ENCODE data around the gene GTDC1.

DNA sequence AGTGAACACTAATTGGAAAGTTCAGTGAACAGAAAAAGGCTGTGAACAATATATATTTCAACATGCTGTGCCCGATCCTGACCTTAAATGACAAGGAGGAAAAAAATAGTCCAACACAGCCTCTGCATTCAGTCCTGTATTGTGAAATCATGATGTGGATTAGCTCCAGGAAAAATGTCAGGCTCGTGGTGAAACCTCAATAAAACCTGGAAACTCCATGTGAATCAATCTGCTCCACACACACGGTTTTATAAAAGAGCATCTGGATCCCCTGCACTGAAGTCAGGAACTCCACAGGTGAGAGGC, 145.4 kb upstream of the SPOPL start:
- PRO-cap, result no peak
- RAMPAGE, long total RNA, 4 experiments, result no peak in any of the 4 experiments

DNA sequence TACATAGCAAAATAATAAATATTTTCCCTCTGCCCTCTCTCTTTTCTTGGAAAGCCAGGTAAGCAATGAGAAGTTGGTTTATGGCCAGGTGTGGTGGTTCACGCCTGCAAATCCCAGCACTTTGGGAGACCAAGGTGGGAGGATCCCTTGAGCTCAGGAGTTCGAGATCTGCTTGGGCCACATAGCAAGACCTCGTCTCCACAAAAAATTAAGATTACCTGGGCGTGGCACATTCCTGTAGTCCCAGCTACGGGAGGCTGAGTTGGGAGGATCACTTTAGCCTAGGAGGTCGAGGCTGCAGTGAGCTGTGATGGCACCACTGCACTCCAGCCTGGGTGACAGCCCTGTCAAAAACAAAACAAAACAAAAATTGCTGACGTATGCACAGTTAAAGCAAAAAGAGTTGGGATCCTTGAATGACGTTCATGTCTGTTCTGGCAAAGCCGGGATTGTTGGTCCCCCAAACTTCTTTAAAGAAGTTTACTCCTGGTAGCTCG, 985 bp upstream of the SPOPL start:
- PRO-cap, result no peak
- RAMPAGE, long total RNA, 4 experiments, result no peak in any of the 4 experiments

- PRO-cap, result no peak
- RAMPAGE, long total RNA, 4 experiments, result no peak in any of the 4 experiments
Observed at GRCh38 chr2:138501034-138501330, 588 bp upstream of the SPOPL start.

- PRO-cap, result no peak
- RAMPAGE, long total RNA, 4 experiments, result no peak in any of the 4 experiments
Observed at GRCh38 chr2:138504464-138505197, 3.1 kb downstream of the SPOPL start.

DNA sequence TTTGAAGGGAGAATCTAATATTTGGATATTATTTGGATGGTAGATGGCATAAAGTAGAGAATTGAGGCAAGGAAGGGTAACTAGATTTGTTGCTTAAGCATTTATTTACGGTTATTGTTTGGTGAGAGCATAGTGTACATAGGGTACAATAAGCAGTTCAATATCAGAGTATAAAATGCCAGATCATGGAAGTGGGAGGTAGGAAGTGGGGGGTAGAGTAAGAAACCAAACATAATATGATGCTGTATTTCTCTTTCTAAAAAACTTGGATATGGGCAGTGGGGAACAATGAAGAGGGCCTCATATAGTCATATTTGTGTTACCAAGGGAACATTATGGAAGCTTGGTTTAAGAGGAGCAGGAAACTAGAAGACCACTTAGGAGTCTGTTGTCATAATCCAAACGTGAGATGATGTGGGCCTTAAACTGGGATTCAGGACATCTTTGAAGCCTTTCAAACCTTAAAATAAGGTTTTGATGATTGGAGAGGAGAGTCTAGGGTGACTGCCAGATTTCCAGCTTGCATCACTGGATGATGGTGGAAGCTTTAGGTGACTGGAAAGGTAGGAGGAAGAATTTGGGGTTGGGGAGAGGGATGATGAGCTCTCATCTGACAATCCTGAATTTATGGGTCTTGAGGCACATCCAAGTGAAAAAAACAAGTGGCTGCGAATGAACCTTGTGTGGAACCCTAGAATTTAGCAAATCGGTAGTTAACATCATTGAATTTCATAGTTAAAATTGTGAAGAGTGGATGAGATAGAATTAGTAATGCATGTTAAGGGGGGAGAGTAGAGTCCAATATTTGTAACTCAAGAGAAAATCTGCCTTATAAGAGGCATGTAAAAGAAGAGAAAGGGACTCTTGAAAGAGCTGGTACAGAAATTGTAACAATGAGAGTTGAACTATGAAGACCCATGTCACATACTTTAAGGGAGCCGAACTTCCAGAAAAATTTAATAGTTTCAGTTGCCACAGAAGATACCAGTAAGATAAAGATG, 66.5 kb downstream of the SPOPL start:
- PRO-cap, result no peak
- RAMPAGE, long total RNA, 4 experiments, result no peak in any of the 4 experiments

GRCh38 chr2:138833475-138833709, 53.2 kb upstream of the NXPH2 start:
- PRO-cap, result no peak
- RAMPAGE, long total RNA, 4 experiments, result no peak in any of the 4 experiments

DNA sequence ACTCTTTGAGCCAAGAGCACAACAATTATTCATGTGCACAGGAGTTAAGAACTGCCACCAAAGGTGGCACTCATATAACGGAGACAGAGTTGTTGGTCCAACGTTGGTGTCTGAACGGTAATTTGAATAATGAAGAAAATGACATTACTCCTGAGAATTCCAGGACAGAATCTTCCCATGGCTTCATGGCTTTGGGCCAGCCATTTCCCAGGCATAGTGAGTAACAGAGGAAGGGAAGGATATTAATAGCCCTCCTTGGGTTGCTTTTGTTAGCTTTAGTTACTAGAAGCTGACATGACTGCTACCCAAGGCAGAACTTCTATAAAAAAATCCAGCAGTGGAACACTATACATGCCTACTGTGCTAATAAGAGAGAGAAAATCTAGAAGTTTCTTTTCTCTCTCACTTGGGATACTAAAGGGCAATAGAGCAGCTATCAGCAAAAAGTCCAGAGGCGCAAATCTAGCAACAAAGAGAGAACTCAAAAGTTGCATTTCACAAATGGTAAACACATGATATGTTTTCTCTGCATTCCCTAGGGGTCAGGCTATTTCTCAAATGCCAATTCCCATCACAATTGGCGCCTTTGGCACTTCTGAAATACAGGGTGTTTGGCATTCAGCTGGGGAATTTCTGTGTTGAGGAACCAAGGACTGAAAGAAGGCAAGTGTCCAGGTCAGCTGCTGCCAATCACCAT, 160.9 kb upstream of the KYNU start:
- PRO-cap, result no peak
- RAMPAGE, long total RNA, 4 experiments, result no peak in any of the 4 experiments

GRCh38 chr2:142879479-142879934, 2.0 kb downstream of the KYNU start:
- PRO-cap, result no peak
- RAMPAGE, long total RNA, 4 experiments, result no peak in any of the 4 experiments

DNA sequence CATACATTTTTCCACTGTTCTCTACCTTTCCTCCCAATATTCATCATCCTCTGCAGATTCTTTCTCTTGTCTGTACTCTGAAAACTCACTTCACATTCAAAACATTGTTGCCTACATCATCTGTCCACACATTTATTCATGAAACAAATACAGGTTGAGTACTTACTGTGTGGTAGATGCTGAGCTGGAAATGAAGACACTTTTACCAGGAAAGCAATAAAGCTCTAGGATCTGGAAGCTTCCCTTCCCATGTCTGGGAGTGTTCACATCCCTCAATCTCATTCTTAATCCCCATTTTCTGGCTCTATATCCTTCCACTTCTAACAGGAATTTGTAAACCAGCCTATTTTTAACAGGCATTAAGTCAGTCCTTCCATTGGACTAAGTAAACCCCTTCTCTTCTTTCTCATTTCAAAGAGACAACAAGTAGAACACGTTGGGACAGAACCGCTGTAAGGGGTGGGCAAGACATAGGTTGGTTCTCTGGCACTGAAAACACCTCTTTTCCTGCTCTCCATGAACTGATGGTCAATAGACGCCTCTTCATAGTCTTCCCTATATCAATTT, 589.5 kb downstream of the ARHGAP15 start:
- PRO-cap, result no peak
- RAMPAGE, long total RNA, 4 experiments, result no peak in any of the 4 experiments

DNA sequence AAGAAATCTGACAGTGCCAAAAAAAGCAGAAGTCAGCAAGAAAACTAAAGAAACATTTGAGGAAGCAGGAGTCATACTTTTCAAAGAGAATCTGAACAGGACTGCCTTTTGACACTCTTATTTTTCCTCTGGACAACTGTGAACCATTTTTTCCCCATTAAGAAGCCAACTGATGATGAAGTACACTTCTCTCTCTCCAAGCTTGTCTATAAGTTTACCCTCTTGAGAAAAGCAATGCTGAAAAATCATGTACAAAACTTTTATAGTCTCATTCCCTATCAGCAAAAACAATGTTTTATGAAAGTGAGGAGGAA, 188.5 kb downstream of the GTDC1 start:
- PRO-cap, result no peak
- RAMPAGE, long total RNA, 4 experiments, result no peak in any of the 4 experiments

DNA sequence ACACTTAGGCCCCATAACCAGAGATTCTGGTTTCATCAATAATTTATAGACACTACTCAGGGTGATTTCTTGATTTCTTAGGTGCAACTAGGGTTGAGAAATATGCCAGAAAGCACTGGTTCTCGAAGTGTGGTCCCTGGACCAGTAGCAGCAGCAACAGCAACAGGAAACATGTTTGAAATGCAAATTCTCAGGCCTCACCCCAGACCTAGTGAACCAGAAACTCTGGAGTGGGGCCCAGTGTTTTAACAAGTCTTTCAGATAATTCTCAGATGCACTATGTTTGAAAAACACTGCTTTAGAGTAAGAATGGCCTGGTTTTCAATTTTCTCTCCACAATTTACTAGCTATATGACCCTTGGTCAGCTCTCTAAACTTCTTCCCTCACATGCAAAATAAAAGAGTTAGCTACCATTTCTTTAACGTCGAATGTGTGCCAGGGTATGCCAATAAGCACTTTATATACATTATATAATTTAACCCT, 91.3 kb downstream of the GTDC1 start:
- PRO-cap, result no peak
- RAMPAGE, long total RNA, 4 experiments, result no peak in any of the 4 experiments

GRCh38 chr2:144331653-144332847, at the start of gene GTDC1:
TSS of gene GTDC1 (minus strand) at chr2:144332512.
- PRO-cap, result bidirectional peak, plus-strand start at chr2:144332304, minus-strand start at chr2:144332210; bidirectional peak, plus-strand start at chr2:144332677, minus-strand start at chr2:144332436
- RAMPAGE, long total RNA, 4 experiments, result start-site peak on the minus strand in 2 of 4 experiments, at chr2:144332459-144332544 at its widest, 38 to 62 reads per replicate

DNA sequence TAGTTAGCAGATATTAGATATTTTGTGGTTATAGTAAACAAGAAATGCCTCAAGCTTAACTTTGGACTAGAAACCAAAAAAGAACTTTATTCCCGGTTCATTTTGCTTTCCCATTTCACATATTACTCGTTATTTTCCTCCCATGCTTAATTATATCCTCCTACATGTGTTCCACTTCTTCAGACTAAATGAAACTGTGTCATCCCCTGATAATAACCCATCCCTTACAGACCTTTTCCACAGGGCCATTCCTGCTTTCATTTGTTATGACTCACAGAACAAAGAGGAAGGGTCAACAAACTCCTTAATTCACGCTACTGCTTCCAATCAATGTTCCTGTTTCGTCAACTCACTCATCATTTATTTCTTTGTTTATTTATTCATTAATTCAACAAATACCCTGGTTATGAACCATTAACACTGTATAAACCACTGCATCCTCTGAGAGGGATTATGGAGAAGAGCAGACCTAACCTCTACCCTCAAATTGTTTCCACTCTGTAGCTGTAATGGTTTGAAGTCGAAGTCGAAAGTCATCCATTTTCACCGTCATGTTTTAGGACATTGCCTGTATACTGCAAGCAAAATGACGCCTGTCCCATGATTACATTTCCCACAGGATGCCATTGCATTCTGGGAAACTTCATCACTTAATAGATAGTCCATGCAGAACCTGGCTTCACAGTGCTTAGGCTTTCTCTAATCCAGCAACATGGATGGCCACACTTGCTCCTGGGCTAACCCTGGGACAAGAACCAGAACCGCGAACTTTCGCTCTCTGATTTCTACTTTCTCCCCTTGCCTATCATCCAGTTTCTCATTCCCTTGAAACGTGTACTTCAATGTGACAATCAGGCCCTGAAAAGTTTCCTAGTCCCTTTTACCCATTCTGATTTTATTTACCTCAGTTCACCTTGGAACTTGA, 83.3 kb upstream of the GTDC1 start:
- PRO-cap, result no peak
- RAMPAGE, long total RNA, 4 experiments, result start-site peak on the minus strand in 1 of 4 experiments, centred at position 477 of the sequence, 6 reads per replicate

DNA sequence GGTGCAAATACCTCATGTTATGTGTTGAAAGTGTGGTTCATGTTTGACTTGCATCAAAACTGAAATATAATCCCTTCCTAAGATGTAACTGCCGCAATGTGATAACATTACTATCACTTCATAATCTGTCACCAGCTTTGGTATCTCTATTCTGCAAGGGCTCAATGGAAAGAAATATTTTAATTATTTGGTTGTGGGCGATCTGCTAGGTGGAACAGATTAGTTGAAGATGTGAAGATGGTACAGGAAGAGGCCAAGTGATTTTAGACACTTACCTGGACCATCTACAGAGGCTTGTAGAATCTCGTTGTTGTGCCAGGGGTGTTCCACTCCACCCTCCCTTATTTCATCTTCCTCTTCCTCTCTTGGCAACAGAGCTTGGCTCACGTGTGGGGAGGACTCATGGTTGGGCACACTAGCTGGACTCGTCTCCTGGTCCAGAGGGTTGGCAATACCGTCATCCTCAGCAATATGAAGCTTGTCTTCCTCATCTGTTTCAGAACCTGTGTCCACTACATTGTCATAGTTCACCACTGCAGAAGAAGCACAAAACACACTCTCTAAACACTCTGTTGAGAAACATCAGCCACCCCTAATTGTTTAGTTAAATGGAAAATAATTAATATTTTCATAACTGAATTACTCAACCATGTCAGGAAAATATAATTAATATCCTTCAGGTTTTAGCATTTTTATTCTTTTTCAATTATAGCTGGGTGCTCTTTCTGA, 90.3 kb downstream of the ZEB2 start:
- PRO-cap, result no peak
- RAMPAGE, long total RNA, 4 experiments, result no peak in any of the 4 experiments

GRCh38 chr2:144430613-144432027, 88.8 kb downstream of the ZEB2 start:
- PRO-cap, result unidirectional peak, minus-strand start at chr2:144431017
- RAMPAGE, long total RNA, 4 experiments, result no peak in any of the 4 experiments

GRCh38 chr2:144435732-144436381, 84.1 kb downstream of the ZEB2 start:
- PRO-cap, result no peak
- RAMPAGE, long total RNA, 4 experiments, result no peak in any of the 4 experiments

DNA sequence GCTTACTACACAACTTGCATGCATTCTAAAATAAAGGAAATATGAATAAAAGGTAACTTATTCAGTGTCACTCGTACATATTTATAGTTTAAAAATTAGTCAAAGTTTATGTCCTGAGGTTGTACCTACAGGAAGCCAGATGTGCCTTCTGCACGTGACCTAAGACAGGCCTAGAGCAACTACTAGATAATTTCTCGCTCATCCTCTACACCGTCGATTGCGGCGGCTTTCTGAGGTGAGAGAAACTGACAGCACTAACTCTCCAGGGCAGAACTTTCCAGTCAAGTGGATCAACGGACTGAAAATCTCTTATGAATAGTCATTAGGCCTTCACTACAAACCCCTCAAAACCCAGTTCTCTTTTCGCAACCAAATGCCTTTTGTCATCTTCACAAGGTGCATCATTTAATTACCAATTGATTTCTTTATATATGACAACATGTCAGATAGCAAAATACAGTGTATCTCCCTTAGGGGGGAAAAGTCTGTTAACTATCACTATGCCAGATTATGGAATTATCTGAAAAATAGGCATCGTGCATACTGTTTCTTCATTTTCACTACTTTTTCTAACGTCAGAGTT, 54.1 kb downstream of the ZEB2 start:
- PRO-cap, result no peak
- RAMPAGE, long total RNA, 4 experiments, result no peak in any of the 4 experiments

DNA sequence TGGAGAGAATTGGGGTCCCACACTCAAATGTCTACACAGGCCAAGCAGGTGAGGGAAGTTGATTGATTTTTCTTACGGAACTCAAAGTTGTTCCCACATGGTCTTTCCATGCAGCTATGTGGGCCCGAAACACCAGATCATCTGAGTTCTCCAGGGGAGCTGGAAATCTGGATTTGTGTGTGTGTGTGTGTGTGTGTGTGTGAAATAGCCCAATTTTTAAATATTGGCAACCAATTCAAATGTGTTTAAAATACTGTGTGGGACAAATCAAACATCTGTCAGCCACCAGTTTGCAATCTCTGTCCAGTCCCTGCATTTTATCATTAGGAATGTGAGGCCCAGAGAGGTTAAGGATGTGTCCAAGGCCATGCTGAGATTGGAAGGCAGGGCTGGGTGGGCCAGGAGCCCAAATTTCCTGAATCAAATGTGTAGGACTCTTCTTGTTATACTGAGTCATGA, 35.9 kb downstream of the ZEB2 start:
- PRO-cap, result no peak
- RAMPAGE, long total RNA, 4 experiments, result no peak in any of the 4 experiments

DNA sequence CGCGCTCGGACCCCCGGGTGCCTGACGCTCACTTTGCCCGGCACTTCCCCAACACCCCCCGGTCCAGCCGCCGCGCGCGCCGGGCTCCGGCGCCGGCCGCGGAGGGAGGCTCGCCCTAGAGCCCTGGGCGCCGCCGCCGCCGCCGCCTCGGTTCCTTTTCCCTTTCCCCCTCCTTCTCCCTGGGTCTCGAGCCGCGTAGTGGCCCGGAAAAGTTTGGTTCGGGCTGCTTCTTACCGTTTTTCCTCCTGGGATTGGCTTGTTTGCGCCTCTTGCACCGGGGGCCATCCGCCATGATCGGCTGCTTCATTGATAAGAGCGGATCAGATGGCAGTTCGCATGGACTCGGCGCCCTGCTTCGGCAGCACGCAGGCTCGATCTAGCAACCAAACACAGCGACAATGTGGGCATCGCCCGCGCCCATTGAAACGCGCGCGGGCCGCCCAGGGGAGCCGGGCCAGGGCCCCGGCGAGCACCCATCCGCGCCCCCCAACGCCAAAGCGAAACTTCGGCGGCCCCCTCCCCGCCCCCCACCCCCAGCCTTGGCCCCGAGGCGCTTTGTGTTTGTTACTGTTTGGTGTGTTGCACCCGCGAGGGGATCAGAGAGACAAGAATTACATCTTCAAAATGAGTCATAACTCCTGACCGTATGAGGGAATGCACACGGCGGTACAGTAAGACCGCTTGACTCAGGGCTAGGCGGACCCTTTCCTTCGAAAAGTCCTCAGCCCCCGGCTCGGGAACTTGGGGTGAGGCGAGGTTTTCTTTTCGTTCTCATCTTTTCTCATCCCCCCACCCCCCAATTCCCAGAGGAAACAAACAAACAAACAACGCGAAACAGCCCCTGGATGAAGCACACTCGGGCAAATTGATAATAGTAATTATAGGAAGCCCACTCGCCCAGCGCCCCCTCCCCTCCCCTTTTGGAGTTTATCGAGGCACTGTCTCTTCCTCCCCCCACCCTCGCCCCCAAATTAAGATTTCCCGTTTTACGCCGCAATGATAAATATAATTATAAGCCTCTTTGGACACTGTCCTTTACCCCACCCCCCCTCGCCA, 2.5 kb downstream of the ZEB2 start:
- PRO-cap, result bidirectional peak, plus-strand start at position 337 of the sequence, minus-strand start at position 311 of the sequence; bidirectional peak, plus-strand start at position 674 of the sequence, minus-strand start at position 613 of the sequence
- RAMPAGE, long total RNA, 4 experiments, result start-site peak on the minus strand in 4 of 4 experiments, centred at positions 333 to 595 of the sequence, 20 to 581 reads per replicate

DNA sequence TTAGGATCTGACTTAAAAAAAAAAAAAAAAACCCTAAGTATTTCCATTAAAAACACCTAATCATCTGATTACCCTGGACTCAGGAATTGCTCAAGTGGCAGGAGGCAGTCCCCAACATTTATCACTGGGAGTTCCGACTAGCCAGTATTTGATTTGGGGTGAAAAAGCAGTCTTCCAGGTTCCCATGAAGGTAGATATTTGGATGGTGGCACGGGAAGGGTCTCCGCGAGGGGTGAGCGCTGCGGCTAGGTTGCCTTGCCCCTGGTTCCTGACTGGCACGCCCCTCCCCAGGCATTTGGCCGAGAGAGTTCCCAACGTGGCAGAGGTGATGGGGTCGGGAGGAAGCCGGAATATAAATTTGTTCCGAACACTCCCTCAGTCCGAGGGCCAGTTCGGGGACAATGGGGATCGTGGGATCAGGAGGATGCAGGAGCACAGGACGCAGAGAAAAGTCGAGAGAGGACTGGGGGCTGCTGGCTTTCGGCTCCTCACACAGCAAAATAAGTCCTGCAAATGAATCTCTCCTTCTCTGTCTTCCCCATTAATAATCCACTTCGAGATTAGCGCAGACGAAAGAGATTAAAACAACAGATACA, 2.8 kb upstream of the ZEB2 start:
- PRO-cap, result unidirectional peak, plus-strand start at position 121 of the sequence
- RAMPAGE, long total RNA, 4 experiments, result no peak in any of the 4 experiments